Neural progenitor cell (in vitro differentiated cells): ENCODE measurements around a stretch of chr2.

DNA sequence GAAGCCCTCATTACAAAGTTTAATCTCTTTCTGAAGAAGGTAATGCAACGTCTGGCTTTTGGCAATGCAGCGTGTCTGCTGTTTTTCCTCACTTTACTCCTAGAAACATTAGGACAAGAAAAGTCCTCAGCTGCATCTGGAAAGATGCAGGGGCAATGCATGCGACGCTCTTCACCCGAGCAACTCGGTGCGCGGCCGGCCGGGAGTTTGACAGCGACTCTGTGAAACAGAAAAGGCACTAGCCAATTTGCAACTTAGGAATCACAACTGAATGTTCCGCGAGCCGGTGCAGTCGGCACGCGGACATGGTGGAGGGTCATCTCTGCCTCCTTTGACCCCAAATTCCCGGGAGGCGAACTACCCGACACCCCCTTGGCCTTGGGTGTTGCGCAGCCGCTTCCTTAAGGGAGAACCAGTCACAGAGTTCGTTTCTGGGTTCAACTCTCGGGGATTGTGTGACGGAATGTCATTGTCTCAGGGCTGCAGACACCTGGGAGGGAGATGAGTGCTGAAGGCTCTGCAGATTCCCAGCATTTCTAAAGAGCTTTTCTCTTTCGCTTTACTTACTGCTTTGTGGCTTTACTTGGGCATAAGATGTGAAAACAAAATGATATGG, 9.8 kb downstream of the NR4A2 start:
- RAMPAGE, long total RNA = no peak

- RAMPAGE, long total RNA = no peak
These were observed 9.2 kb downstream of the NR4A2 start for GRCh38 chr2:156323254-156323833.

DNA sequence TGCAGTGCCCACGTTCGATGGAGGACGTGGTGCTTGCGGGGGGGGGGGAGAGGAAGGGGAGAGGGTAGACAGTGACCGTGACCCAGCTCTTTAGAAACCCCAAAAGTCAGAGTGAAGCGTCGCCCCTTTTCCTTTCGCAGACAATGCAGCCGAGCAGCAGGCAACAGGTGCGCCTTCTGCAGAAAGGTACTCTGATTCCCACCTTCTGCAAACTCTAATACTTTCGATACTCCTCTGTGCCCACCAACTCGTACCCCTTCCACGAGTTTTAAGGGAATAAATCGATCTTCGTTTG, 872 bp upstream of the NR4A2 start:
- RAMPAGE, long total RNA = no peak

DNA sequence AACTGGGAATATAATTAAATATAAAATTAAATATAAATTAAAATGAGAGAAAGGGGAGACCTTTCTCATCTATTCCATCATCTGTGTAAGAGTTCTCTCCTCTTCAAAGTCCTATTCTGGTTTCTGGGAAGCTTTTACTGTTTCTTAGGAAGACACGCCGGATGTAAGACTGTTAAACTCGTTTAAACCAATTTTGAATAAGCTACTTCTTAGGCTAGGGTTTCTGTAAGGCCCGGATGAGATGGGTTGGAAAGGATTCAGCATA, 2.7 kb upstream of the NR4A2 start:
- RAMPAGE, long total RNA = no peak

- RAMPAGE, long total RNA = no peak
These were observed 1.1 kb downstream of the GPD2 start for GRCh38 chr2:156437245-156437677.

- RAMPAGE, long total RNA = no peak
These were observed 19.1 kb downstream of the GPD2 start for GRCh38 chr2:156455242-156455741.

DNA sequence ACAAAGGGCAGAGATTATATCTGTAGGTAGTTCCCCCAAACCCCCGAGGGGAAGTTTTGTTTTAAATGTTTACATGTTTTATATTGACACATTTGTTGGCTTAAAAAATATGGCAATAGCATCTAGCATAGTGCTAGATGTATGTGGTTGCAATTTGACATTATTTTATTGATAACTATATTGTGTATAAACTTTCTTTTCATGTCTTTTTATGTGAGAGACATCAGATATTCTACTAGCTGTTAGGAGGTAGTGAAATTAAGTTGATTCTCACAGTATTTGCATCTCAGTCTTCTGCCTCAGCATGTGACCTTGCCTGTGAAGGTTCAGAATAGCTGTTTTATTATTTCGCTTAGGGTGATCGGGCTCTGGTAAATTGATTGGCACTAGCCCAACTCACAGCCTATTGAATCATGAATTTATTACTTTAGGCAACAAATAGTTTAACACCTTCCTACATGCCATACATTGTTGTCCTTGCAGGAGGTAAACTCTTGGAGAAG, 101.8 kb downstream of the GPD2 start:
- RAMPAGE, long total RNA = no peak

DNA sequence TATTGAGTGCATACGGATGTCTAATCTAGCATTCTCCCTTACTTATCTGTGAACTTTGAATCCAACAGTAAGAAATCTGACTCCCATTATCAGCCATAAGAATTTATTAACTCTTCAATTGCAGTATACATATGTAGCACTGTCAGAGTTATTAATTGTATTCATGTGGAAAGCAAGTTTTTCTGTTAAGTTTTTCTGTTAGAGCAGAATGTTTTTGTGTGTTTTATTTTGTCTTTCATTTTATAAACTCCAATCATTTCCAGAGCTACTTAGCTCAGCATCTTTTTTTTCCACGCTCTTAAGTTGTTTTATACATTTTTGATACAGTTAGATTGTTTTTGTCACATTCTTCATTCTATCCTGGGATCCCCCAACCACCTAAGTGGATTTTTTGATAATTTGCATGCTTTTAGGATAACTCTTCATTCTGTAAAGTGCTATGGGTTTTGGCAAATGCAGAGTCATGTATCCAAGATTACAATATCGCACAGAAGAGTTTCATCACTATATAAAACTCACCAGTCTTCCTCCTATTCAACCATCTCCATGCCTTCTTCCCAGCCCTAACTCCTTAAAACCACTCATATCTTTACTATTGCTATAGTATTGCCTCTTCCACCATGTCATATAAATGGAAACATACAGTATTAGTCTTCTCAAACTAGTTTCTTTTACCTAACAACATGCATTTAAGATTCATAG, 34.5 kb downstream of the CYTIP start:
- RAMPAGE, long total RNA = no peak

DNA sequence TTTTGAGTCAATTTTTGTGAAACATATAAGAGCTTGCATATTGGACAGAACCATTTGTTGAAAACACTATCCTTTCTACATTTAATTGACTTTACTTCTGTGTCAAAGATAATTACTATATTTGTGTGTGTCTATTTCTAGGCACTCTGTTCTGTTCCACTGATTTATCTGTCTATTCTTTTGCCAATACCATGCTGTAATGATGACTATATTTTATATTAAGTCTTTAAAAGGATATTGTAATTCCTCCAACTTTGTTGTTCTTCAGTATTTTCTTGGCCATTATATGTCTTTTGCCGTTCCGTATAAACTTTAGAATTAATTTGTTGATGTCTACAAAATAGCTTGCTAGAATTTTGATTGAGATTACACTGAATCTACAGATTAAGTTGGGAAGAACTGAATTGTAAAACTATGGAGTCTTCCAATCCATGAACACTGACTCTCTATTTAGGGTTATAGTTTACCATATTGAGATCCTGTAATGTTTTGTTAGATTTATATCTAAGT, 33.6 kb downstream of the CYTIP start:
- RAMPAGE, long total RNA = no peak

GRCh38 chr2:157426473-157427105, 17.3 kb downstream of the CYTIP start:
- RAMPAGE, long total RNA = no peak

DNA sequence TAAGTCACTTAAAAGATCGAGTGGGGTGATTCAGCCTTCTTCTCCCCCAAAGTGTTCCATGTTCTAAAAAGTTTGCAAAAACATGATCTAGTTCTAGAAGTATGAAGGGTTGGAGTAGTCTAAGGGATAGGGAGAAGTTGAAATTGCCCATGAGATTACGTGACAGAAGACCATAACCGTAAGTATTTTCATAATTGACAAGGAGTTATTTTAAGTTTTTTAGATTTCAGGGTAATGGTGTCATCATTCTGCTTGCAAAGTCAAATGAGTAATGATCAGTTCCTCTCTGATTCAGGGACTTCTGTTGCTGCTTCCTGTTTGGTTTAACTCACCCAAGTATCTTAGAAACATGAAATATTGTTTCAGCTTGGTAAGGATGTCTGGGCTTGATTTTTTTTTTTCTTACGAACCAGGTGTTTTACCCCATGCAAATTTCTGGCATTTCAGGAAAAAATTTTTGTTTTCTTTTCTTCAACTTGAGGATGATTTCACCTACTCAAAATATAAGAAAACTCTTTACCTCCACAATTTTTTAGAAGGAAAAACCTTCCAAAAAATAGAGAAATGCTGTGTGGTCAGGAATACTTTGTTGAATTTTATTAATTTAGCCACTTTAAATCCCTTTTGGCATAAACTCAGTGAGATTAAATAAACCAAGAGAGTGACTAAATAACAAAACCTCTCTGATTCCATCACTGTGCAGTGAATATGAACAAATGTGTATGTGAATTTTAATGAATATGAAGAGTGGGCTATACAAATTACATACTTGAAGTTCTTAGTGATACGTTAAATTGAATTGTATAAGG, 25.6 kb upstream of the CYTIP start:
- RAMPAGE, long total RNA = no peak

DNA sequence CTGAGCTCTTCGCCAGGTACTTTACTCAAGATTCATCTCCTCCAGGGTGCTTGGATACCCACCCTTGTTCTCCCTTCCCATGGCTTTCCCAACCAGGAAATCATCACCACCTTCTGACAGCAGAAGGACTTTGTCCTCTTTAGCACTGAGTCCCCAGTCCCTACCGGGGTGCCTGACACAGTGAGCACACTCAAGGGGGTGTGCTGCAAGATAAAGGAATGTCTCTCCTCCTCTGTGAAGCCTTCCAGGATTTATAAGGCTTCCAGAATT, 39.6 kb downstream of the ACVR1 start:
- RAMPAGE, long total RNA = no peak

DNA sequence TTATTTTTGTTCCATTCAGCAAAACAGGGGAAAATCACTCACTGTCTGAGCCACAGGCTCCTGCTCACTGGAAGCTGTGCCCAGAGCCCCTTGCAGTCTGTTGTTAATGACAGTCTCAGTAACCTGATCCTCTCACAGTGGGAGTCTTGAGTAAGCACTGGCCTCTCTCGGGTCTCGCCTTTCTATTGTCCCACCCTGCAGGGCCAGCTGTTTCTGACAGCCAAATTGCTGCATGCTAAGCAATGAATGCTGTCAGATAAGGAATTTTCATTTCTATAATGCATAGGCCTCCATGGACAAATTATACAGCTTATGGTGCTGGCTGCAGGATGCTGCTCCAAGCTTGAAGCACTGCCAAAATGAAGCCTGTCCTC, 37.1 kb downstream of the ACVR1 start:
- RAMPAGE, long total RNA = no peak

GRCh38 chr2:157866970-157867741, 9.0 kb downstream of the ACVR1 start:
- RAMPAGE, long total RNA = no peak

DNA sequence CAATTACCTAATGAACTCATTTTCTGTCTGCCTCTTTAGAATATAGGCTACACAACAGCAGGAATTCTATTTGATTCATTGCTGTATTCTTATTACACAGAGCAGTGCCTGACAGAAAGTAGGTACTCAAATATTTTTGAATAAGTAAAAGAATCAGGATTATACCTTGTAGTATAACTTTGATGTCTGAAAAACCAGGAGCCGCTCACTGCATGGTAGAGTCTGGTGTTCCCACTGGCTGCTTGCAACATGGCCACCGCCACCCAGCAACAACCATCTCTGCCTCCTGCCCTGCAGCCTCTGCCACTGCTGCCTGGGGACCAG, 38.5 kb upstream of the UPP2 start:
- RAMPAGE, long total RNA = no peak

- RAMPAGE, long total RNA = no peak
These were observed 30.4 kb downstream of the UPP2 start for GRCh38 chr2:158131782-158132707.

GRCh38 chr2:158359704-158360329, 96.7 kb downstream of the CCDC148 start:
- RAMPAGE, long total RNA = no peak

- RAMPAGE, long total RNA = no peak
These were observed 1.9 kb downstream of the PKP4 start for GRCh38 chr2:158458601-158459097.

- RAMPAGE, long total RNA = no peak
These were observed 78.8 kb upstream of the DAPL1 start for GRCh38 chr2:158716328-158716632.

- RAMPAGE, long total RNA = no peak
These were observed 77.2 kb upstream of the DAPL1 start for GRCh38 chr2:158717887-158718347.